Skeletal muscle satellite cell (primary cell): ENCODE measurements around a stretch of chr2.

DNA sequence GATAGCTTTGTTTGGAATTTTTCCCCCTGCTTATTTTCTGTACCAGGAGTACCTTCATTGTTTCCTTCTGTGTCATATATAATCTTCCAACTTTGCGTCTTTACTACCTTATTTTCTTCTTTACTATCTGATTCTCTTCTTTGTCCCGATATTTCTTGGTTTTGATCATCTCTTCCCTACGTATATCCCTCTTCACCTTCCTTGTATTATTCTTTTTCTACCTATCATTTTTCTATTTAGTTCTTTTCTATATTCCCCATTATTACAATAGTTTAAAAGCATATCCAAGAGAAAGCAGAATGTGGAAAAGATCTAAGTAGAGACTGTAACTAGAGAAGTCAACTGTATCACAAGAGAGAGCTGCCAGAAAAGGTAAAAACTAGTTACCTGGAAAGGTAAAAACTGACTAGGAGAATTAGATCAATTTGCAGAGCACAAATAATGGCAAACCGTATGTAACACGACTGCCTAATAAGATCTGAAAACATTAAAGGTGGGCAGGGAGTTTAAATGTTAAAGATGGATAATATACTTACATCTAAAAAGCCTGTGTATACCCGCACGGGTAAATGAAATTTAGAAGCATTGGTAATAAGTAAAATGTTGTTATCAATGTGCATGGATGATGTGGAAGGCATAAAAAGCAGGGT is 100.2 kb downstream of the ZAP70 start:
- CAGE, long polyA plus RNA: no peak

GRCh38 chr2:97815140-97815497 is 101.7 kb downstream of the ZAP70 start:
- CAGE, long polyA plus RNA: no peak

GRCh38 chr2:97834354-97835134 is 121.2 kb downstream of the ZAP70 start:
- CAGE, long polyA plus RNA: no peak

DNA sequence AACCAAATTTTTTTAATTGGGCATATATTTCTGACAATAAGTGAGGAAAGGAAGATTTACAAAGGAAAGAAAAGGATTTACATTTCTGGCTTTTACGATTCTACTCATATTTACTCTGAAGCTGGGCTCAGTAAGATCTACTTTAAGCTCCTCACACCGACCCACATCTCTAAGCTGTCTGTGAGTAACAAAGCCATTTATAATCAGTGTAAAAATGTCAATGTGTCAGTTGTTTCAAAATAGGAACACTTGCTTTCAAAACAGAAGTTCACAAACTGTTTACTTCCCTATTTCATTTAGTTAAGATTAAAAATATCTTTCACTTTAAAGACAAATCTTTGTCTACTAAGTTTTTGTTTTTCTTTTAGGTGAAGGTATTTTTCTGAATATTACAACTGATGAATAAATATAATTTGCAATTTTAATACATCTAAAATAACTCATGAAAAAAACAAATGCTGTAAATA is 64.6 kb downstream of the TMEM131 start:
- CAGE, long polyA plus RNA: no peak

DNA sequence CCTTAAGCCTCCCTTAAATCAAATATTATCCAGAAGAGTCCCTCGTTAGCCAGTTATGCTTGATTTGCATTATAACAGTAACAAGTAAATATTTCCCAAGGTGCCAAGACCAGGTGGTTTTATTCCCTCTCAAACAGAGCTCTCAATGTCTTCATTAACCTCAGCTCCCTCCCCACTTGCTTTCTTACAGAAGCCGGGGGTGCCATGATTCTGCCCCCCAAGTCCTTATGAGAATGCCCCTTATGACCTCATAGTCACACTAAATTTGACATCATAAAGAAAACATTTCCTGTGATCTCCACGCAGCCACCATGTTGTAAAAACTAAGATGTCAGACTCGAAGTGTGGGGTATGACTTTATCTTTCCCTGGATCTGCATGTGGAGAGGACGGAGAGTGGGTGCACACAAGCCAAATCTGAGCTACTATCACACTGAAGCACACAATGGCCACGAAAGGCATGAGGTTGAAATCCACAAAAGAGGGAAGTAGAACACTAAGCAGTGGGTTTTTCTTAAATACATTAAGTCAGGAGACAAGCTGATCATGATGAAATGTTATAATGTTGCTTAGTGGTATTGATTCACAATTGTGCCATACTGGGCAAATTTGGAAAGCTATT is 101.0 kb upstream of the CNGA3 start:
- CAGE, long polyA plus RNA: no peak

- CAGE, long polyA plus RNA: no peak
These were observed 32.7 kb downstream of the CNGA3 start for GRCh38 chr2:98378621-98379646.

DNA sequence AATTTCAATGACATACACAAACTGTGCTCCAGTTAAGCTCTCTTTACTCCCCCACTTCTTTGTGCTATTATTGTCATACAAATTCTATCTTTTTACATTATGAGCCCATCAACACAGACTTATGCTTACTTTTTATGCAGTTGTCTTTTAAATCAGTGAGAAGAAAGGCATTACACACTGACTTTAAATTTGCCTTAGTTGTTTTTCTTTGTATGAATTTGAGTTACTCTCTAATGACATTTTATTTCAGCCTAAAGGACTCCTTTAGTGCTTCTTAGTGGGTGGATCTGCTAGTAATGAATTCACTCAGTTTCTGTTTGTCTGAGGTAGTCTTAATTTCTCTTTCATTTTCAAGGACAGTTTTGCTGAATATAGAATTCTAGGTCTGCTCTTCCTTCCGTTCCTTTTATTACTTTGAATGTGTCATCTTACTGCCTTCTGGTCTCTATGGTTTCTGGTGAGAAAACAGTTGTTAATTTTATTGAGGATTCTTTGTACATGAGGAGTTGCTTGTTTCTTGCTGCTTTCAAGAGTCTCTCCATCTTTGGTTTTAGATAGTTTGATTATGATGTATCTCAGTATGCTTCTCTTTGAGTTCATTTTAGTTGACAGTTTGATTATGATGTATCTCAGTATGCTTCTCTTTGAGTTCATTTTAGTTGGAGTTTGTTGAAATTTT is 5.9 kb upstream of the INPP4A start:
- CAGE, long polyA plus RNA: no peak

- CAGE, long polyA plus RNA: no peak
These were observed 1.4 kb downstream of the INPP4A start for GRCh38 chr2:98445623-98446794.

- CAGE, long polyA plus RNA: no peak
These were observed 21.1 kb downstream of the INPP4A start for GRCh38 chr2:98465527-98466325.

DNA sequence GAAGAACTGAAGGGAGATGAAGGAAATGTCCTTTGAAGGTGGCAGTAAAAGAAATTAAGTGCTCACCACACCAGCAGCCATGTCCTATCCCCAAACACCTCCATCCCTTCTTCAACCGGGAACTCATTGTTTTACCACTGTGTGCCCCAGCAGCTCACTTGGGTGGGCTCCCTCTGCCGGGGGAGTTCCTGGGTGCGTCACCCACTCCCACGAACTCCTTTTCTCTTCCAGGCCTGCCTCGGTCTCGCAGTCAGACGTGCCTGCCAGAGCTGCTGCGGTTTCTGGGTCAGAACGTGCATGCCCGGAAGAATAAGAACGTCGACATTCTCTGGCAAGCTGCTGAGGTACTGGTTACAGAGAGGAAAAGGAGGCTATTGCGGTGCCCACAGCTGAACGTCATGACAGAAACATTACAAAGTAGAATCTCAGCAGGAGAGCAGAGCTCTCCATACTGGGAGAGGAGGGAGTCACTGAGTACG is 35.7 kb downstream of the COA5 start:
- CAGE, long polyA plus RNA: no peak

DNA sequence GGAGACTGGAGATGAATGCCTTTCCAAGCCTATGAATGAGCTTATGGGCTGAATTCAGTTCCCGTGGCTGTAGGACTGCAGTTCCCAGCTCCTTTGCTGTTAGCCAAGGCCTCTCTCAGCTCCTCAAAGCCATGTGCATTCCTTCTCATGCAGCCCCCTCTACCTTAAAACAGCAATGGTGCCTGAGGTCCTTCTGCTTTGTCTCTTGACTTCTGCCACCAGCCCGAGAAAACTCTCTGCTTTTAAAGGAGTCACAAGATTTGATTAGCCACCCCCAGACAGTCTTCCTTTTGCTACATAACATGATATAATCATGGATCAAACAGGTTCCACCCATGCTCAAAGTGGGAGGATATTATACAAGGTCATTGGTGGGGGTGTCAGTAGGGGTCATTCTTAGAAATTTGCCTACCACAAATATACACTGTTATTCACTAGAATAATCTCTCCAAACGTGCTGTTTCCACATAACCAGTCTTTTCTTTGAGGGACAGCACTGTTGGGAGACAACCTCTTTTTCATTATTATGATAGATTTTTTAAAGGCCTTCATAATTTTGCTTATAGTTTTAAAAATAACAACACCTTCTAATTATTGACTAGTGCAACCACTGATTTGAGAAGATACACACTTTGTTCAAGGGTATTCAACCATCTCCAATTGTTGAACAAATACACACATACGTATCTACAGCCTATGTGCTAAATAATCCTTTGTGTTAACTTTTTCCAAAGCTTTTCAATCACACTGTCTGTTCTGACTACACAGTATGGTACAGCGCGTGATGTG is 13.1 kb downstream of the UNC50 start:
- CAGE, long polyA plus RNA: no peak

DNA sequence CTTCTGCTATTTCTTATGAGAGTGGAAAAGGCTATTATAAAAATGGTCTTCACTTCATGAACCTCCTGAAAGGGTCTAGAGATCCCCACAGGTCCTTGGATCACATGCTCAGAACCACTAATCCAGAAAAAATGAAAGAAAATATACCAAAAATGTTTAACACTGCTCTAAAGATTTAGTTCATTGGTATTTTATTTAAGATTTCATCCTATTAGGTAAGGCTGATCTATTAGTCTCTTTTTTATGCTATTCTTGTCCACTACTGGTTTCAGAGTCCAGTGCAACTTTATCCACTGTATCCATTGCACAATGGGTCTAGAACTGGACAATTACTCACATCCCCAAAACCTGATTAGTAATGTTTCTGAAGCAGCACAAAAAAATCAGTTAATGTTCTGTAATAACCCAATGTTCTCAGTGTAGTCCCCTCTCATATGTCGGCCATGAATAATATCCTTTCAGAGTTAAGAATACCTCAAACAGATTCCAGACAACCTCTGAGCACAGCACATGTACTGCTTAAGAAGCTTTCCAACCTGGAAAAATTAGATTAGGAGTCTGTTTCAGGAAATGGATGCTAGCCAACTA is 29.8 kb downstream of the MGAT4A start:
- CAGE, long polyA plus RNA: no peak

DNA sequence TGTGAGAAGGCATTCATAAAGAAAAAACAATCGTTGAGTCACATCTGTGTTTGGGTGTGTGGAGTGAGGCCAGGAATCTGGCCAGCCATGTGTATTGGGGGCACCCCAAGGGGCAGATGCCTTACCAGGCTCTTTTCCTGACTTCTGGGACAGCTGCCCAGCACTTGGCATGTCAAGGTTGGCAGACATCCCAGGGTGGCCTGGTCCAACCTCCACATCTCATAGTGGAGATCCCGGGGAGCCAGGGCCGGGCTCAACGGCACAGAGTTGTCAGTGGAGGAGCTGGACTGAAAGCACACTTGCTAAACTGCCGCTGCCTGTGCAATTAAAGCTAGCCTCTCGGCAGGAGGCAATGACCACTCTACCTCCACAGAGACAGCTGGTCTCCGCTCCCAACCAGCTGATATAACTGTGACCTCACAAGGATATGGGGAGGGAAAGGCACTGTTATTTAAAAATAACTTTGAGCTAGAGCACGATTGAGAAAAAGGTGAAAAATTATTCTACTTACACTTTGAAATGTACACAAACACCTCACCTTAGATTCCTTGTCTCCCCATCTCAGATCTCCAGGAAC is 75.4 kb upstream of the MGAT4A start:
- CAGE, long polyA plus RNA: no peak

- CAGE, long polyA plus RNA: no peak
These were observed 822 bp downstream of the EIF5B start for GRCh38 chr2:99337726-99338696.

GRCh38 chr2:99376257-99376759 is 39.1 kb downstream of the EIF5B start:
- CAGE, long polyA plus RNA: no peak

- CAGE, long polyA plus RNA: no peak
These were observed 319.8 kb downstream of the AFF3 start for GRCh38 chr2:99822460-99823057.

- CAGE, long polyA plus RNA: no peak
These were observed 274.8 kb downstream of the AFF3 start for GRCh38 chr2:99867502-99868051.

DNA sequence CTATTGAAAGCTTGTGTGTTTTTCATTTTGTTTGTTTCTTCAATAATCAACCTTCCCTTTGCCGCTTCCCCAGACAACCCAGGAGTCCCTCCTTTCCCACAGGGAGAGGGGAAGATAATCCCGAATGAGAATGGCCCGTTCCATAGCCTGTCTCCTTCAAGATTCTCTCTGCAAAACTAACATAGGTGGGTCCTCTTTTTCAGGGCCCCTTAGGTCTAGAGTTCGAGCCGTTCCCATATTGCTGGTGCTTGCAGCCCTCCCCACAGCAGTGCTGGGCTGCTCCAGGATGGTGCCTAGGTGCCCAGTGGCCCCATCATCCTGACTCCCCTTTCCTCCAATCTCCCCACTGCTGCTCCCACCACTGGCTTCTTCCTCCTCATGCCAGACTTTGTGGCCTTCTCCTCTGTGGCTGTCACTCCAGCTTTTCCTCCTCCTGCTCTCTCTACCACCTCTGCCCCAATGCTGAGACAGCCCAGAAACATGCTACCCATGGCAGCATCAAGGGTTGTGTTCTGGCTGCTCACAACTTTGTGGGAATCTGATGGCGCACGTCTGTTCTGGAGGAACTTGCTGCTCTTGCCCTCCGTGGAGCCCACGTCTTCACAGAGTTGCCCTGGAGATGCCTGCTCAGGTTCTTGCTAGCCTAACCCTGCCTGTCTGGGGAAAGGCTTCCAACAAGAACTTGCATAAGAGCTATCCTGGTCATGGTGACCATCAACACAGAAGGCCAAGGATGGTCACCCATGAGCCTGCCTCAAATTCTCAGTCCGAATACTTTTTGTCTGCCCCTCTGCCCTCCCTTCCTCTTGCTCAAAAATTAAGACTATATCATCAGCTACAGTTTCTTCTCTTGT is 237.5 kb downstream of the AFF3 start:
- CAGE, long polyA plus RNA: no peak

DNA sequence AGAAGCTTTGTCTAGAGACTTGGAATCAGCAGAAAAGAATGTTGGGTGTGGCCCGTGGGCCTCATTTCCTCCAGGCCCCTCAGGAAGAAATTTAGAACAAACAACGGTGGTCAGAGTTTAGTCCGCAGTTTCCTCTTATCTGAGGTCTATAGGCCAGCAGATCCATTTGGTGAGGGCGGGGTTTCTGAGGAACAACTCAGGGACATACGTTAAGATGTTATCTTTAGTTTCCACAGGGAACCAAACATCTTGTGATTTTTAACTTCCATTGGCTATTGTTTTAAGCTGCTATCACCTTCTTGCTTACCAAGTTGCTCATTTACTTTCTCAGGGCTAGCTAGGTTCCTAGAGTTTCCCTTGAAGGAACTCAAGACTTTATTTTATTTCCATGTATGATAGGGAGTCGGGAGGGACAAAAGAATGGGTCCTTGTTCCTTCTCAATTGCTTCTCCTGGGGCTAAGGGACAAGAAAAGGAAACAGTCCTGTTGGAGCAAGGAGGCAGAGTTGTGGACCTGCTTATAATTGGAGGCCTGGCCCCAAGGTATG is 51.1 kb upstream of the AFF3 start:
- CAGE, long polyA plus RNA: no peak

DNA sequence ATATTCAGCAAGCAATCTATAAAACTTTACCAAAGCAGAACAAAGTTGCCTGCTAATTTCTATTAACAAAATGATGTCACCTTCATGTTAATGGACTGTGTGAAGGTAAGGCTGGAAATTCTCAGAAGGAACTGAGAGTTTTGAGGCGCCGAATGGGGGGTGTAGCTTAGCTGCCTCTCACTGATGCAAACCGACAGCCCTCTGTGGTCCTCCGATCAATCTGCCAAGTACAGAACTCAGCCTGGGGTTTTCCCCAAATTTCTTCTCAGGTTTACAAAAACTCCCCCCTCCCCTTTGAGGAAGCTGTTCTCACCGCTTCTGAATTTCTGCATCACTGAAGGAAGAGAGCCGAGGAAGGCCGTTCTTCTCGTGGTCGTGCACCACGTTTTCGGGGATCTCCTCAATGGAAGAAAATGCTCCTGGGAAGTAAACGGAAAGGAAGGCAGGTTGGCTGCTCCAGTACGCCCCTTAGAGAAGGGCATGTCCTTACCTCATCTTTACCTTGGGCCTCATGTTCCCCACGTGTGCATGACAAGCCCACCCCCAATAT is 22.2 kb downstream of the CHST10 start:
- CAGE, long polyA plus RNA: no peak